A549 (cell line): ENCODE results near the gene RNGTT.

- PRO-cap: no peak
CAGE:
- cytosol, long polyA plus RNA: no peak
- long polyA plus RNA: no peak
- nucleus, long polyA plus RNA: no peak
These were observed 178 bp downstream of the SYNCRIP start for GRCh38 chr6:85642662-85642754.

GRCh38 chr6:85645197-85645693, 2.6 kb upstream of the SYNCRIP start:
- PRO-cap: no peak
CAGE:
- cytosol, long polyA plus RNA: no peak
- long polyA plus RNA: no peak
- nucleus, long polyA plus RNA: no peak

DNA sequence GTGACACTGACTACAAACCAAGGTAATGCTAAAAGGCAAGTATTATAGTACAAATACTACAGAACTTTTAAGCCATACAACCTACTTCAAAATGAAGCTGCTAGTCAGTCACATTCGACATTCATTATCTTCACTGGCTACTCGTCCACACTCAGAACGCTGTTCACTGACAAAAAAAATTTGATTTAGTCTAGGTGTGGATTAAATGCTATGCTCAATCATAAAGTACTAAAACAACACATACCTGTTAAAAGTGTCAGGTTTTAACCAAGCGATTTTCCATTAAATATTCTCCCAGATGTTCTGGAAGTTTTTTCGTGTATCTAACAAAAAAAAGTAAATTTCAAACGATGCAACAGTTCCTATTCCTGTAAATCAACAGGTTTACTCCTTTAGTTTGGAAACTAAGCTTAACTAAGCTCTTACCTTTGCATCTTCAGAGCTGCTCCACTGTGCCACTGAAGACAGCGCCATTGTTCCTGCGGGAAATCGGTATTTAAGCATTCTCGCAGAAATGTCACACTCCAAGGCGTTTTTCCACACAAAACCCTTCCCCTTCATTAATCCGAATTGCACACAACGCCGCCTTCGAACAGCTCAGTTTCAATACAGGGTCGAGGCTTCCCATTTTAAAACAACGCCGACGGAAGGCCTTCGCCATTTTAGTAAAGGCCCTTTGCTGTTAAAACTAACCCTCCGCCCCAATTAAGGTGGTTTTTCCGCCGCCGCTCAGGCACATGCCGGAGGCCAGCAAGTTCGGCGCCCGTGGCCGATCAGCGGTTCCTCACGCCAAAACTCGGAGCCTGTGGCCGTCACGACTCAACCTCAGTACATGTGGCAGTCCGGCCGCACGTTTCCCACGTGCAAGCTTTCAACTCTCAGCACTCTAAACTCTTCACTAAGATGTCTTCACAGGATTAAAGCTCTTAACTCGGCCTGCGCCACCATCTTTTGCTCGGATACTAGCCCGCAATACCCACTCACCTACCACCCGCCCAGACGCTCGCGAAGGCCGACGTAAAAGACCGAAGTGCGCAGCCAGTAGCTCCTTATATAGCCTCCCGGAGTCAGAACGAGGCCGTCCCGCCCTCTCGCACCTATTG, 35.4 kb upstream of the SYNCRIP start:
- PRO-cap: bidirectional peak, plus-strand start outside the sequence, minus-strand start at position 1,024 of the sequence
CAGE:
- cytosol, long polyA plus RNA: start-site peak on the minus strand centred at position 1,008 of the sequence, 40 bp wide, 277 and 77 reads in 2 replicates
- long polyA plus RNA: no peak
- nucleus, long polyA plus RNA: no peak

GRCh38 chr6:86057805-86058184, 415.1 kb upstream of the SYNCRIP start:
- PRO-cap: no peak
CAGE:
- cytosol, long polyA plus RNA: no peak
- long polyA plus RNA: no peak
- nucleus, long polyA plus RNA: no peak

GRCh38 chr6:87674954-87675337, 27.1 kb downstream of the AKIRIN2 start:
- PRO-cap: no peak
CAGE:
- cytosol, long polyA plus RNA: no peak
- long polyA plus RNA: no peak
- nucleus, long polyA plus RNA: no peak

- PRO-cap: no peak
CAGE:
- cytosol, long polyA plus RNA: no peak
- long polyA plus RNA: no peak
- nucleus, long polyA plus RNA: no peak
These were observed 5.2 kb downstream of the AKIRIN2 start for GRCh38 chr6:87696892-87697274.

DNA sequence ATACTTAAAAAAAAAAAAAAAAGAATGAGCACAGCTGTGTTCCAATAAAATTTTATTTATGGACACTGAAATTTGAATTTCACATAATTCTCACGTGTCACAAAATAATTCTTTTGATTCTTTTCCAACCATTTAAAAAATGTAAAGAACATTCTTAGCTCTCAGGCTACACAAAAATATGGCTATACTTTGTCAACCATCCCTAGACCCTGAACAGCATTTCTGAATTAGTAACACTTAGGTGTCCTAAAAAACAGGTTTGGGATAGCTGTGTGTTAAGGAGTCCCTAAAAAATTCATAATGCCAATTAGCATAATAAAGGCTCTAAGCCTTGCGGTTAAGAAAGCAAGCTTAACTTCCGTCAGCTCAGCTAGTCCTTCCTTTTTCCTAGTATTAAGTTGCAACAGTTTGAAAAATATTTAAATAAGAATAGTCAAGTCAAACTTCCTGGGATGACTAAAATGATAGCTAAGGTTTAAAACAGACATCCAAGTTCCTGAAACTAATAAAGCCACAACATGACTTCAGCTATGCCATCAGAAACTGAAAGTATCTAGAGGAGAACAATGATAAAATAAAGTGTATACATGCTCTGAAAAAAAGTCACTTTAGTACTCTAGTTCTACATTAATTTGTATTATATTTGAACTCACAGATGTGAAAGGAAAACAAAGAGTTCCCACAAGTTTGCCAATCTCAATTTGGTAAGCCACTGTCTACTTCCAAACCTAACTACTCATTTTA, 3.5 kb downstream of the AKIRIN2 start:
- PRO-cap: no peak
CAGE:
- cytosol, long polyA plus RNA: no peak
- long polyA plus RNA: no peak
- nucleus, long polyA plus RNA: start-site peak on the minus strand centred at position 63 of the sequence, 70 bp wide, 9 and 27 reads in 2 replicates; start-site peak on the minus strand centred at position 205 of the sequence, 27 bp wide, 10 and 22 reads in 2 replicates

DNA sequence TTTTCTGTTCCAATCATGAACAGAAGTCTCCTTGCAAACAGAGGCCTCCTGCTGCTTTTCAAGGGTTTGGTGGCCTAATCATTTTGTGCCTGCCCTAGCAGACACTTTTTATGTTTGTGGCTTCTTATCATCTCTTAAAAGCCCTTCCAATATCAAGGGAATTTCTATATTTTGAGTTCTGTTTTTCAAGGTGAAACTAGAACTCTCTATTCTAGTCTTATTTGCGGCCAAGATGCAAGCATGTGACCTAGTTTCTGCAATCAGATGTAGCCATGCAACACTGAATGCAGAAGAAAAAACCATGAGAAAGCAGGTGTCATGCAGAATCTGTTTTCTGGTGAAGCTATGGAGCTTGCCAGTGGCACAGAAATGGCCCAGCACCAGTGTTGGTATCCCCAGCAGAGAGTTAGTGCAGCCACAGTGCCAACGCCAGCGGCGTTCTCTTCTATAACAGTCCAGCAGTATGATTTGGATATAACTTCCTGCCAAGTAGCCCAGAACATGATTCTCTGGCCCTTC, 23.4 kb upstream of the AKIRIN2 start:
- PRO-cap: no peak
CAGE:
- cytosol, long polyA plus RNA: no peak
- long polyA plus RNA: no peak
- nucleus, long polyA plus RNA: no peak

DNA sequence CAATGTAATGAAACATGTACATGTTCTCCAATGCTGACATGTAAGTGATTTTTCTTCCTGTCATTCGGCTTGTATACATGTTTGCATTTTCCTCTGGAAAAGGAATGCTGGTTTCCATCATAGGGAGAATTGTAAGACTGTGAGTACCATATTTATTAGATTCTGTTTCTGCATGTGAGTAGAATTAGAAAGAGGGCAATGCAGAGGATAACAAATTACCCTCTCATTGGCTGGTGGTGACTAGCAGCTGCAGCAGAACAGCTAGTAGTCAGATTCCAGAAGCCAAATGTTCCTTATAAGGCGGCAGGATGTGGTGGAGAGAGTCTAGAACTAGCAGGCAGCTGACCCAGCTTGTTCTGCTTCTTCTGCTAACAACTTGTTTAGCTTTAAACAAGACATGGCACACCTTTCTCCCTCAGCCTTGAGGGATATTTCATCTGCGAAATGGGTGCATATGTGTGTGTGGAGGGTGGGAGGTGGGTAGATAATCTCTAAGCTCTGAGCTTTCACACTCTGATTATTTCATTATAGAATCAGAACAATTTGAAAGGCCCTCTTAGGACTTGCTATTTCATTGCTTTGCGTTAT, 132.7 kb upstream of the SPACA1 start:
- PRO-cap: no peak
CAGE:
- cytosol, long polyA plus RNA: no peak
- long polyA plus RNA: no peak
- nucleus, long polyA plus RNA: no peak

DNA sequence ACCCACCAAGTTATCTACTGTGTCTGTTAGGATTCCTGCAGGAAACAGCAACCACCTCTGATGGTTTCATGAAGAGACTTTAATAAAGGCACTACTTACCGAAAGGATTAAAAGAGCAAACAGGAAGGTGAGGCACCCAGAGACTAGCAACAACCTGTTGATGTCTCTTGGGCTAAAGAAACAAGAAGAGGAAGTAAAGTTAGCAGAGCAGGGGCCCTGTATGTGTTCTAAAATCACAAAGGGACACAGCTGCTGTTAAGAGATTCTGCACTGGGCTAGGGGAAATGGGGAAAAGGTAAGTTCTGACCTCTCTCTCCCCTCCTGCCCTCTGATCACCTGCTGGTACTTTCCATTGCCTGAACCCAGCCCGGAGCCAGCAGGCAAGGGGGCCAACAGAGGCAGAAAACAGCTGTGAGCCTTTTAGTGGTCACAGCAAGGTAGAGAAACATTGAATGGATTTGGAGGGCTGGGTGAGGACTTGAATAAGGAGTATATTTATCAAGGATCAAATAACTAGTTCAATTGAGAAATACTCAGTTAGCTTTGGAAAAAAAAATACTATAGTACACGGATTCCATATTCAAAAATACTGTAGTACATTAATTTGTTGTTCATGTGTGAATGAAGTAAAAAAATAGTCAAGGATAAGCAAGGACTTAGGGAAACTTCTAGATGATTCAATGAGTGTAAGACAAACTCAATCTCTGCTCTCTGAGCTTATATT, 13.6 kb upstream of the CNR1 start:
- PRO-cap: no peak
CAGE:
- cytosol, long polyA plus RNA: no peak
- long polyA plus RNA: no peak
- nucleus, long polyA plus RNA: no peak

DNA sequence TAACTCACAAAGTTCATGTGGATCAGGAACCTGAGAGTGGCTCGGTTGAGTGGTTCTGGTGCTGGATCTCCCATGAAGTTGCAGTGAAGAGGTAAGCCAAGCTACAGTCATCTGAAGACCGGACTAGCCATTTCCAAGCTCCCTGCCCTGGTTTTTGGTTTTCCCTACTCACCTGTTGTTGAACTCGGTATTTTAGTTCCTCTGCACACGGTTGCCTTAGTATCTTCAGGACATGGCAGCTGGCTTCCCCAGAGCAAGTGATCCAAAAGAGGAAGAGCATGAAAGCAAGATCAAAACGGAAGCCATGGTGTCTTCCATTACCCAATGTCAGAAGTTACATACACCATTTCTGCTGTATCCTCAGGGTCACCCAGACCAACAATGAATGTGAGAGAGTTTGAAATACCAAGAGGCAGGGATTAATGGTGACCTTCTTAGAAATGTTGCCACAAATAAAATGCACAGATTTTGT, 276.6 kb upstream of the CNR1 start:
- PRO-cap: no peak
CAGE:
- cytosol, long polyA plus RNA: no peak
- long polyA plus RNA: no peak
- nucleus, long polyA plus RNA: no peak

DNA sequence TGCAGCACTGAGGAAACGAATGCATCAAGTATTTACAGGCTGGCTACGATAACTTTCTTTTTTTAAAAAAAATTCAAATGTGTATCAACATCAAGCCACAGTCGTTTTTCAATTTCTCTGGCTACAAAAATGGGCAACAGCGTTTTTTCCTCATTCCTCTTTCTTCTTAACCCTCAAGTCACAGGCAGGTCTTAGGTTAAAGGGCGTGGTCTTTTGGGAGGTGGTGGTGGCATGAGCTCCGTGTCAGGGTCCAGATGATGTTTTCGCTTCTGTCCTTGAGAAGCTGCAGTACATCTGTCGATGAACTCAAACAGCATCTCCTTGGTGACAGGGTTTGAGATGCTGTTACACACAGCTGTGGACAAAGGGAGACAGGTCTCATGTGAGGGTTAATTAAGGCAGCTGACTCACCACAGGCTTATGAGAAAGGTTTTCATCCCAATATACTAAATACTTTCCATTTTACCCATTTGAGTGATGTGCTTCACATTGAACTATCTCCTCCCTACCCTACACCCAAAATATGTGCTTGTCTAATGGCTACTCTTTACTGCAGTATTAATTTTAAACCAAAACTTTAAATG, 350.8 kb downstream of the RNGTT start:
- PRO-cap: no peak
CAGE:
- cytosol, long polyA plus RNA: no peak
- long polyA plus RNA: no peak
- nucleus, long polyA plus RNA: no peak

DNA sequence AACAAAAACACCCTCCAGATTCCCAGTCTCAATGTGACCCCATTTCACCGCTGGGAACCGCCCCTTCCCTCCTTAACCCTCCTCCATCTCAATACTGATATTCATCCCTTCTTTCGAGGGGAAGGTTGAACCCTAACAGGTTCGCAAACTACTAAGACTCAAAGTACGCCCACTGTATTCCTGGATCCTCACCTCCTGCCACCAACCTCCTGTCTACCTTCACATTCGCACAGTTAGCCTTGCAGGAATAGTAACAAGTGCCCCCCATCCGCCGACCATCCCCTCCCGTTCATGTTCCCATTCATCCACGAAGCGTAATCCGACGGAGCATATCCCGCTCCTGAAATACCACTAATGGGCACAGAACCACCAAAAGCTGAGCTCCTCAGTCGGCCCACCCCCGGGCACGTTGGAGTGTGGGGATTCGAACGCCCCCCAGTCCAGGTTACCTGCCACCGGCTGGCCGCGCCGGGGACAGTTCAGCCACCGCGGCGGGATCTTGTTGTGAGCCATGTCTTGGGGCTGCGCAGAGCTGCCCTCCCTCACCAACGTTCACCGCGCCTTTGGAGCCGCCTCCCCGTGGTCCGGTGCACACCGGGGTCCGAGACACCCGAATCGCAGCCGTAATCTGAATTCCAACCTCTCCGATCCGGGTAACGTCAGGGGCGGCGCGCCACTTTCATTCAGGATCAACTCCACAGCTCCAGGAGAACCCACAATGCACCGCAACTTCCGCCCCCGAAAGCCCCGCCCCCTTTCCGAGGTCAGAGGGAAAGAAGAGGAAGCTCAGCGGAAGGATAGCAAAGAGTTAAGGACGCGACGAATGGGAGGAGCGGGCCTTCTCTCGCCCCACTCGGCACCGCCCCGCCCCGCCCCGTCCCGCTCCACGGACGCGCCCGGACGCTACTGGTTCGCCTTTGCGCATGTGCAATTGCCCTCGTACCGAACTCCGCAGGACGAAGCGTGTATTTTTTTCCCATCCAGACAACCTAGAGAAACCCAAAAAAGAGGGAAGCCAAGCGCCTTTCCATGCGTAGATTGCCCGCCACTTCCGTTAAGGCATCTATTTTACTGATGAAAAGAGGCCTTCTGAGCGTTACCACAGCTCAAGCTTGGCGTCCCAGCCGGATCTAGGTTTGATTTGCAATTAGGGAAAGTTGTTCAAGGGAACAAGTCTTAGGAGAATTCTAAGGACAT, at the start of gene RNGTT:
TSS of gene RNGTT (minus strand) at position 722 of the 1,197 bp plus-strand sequence.
- PRO-cap: bidirectional peak, plus-strand start at position 930 of the sequence, minus-strand start at position 691 of the sequence
CAGE:
- cytosol, long polyA plus RNA: no peak
- long polyA plus RNA: start-site peak on the minus strand centred at position 696 of the sequence, 22 bp wide, 64 and 110 reads in 2 replicates
- nucleus, long polyA plus RNA: start-site peak on the minus strand centred at position 699 of the sequence, 23 bp wide, 70 and 30 reads in 2 replicates

DNA sequence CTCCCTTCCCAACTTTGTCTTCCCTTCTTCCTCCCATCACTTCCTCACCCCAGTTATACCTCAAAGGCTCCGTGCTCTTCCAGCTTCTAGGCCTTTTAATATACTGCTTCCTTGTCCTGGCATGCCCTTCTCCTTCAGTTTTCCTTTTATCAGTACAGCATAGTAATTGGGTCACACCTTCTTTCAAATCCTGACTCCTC, 55.0 kb upstream of the PNRC1 start:
- PRO-cap: no peak
CAGE:
- cytosol, long polyA plus RNA: no peak
- long polyA plus RNA: no peak
- nucleus, long polyA plus RNA: no peak

GRCh38 chr6:89065497-89065978, 15.0 kb upstream of the PNRC1 start:
- PRO-cap: no peak
CAGE:
- cytosol, long polyA plus RNA: no peak
- long polyA plus RNA: no peak
- nucleus, long polyA plus RNA: no peak

DNA sequence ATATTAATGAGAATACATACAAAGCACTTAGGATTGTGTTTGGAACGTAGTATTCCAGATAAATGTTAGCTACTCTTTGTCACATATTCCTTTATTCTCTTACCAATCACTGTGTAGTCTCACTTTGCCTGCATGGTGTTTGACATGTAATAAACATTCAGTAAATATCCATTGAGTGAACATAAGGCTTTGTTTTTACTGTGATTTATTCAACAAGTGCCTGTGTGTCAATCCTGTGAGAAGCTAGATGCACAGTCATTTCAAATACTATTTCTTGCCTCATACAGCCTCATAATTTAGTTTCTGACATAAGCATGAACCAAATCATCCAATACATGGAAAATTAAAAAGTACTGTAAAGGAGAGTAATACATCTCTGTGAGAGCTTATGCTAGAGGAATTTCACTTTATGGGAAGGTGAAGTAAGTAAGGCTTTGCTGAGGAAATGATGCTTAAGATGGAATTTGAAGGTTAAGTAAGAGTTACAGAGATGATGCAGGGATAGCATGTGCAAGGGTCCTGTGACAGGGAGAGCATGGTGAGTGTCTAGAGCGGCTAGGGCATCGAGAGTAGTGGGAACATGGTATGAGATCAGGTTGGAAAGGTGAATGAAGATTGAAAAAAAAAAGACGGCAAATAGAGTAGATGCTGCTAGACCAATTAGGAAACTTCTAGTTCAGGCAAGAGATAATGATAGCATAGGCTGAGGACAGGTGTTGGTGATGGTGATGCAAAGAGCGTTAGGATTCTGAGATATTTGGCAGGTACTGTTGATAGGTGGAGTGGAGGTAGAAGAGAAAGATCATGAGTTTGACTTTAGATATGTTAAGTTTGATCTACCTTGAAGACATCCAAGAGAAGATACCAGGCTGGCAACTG, 14.8 kb downstream of the PM20D2 start:
- PRO-cap: no peak
CAGE:
- cytosol, long polyA plus RNA: no peak
- long polyA plus RNA: no peak
- nucleus, long polyA plus RNA: no peak

- PRO-cap: no peak
CAGE:
- cytosol, long polyA plus RNA: no peak
- long polyA plus RNA: no peak
- nucleus, long polyA plus RNA: no peak
These were observed 30.6 kb downstream of the GABRR1 start for GRCh38 chr6:89186526-89186889.

- PRO-cap: no peak
CAGE:
- cytosol, long polyA plus RNA: no peak
- long polyA plus RNA: no peak
- nucleus, long polyA plus RNA: no peak
These were observed 4.1 kb upstream of the UBE2J1 start for GRCh38 chr6:89356586-89357022.

DNA sequence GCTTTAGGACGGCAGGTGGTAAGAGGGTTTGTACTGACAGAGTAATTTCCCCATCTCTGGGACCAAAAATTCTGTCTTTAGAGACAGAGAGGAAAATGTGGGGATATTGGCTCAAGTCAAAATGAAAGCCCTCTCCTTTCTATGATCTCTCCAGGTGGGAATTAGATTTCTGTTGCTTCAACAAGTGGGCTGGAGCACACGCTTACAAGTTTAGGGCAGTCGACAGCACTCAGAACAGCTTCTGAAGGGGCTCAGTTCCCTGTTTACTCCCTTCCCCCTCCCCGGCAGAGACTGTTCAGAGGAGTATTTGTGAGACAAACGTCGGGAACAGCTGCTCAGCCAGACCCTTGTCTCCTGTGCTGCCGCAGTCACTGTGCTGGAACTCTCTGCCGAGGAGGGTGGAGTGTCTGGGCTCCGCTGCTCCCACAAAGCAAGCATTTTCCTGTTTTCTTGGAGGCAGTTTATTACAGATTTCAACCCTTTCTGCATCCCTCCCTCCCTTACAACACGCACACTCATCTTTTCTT, 76.5 kb downstream of the LYRM2 start:
- PRO-cap: no peak
CAGE:
- cytosol, long polyA plus RNA: no peak
- long polyA plus RNA: no peak
- nucleus, long polyA plus RNA: no peak

- PRO-cap: no peak
CAGE:
- cytosol, long polyA plus RNA: no peak
- long polyA plus RNA: no peak
- nucleus, long polyA plus RNA: no peak
These were observed 76.1 kb downstream of the LYRM2 start for GRCh38 chr6:89562475-89562840.